Neural cell (in vitro differentiated cells): Measurements from ENCODE around the genes CEP20, NPIPA8 and SMG1.

DNA sequence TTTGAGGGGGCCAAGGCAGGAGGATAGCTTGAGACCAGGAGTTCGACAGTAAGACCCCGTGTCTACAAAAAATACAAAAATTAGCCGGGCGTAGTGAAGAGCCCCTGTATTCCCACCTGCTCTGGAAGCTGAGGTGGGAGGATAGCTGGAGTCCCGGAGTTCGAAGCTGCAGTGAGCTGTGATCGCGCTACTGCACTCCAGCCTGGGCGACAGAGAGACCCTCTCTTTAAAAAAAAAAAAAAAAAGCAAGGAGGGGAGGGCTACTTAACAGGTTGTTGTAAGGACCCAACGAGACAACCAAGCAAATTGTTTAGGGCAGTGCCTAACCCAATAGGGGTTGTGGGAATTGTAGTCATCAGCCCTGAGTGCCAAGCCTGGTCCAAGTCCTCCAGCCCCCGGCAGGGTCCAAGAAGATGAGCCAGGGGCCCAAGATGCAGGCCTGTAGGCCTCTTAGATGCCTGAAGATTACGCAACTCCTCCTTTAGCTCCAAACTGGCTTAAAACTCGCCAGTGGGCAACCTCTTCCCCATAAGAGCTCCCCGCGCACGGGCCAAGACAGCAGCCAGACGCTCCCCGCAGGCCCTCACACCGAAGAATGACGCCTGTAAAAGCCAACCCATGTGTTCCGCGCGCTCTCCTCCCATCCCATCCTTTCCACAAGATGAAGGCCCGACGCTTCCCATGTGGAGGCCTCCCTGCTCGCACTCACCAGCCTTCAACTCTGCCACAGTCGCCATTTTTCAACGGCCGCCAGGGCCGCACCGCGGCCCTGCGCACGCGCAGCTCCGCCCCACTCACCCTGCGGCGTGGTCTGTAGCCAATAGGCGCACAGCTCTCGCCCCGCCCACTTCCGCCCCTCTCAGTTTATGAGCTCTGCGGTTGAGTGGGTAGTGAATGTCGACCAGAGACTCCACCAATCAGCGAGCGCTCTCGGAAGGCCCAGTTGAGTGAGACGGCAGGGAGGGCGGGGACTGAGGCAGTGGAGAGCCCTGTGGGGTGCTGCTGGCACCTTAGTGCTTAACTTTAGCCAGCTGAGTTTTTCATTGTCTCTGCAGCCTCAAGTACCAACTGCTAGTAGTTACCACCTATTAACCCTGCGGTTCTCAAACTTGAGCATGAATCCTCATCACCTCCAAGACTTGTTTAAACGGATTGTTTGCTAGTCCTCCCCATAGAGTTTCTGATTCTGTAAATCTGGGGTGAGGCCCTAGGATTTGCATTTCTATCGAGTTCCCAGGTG lies at the start of gene CEP20:
Gene CEP20, minus strand, starts transcription at position 755 of the 1,240 bp plus-strand sequence.
- RAMPAGE, long total RNA, result start-site peak on the minus strand centred at position 753 of the sequence, 25 bp wide, 643 and 250 reads in 2 replicates

GRCh38 chr16:15971913-15972517 lies 22.6 kb downstream of the ABCC1 start:
- RAMPAGE, long total RNA, result no peak

DNA sequence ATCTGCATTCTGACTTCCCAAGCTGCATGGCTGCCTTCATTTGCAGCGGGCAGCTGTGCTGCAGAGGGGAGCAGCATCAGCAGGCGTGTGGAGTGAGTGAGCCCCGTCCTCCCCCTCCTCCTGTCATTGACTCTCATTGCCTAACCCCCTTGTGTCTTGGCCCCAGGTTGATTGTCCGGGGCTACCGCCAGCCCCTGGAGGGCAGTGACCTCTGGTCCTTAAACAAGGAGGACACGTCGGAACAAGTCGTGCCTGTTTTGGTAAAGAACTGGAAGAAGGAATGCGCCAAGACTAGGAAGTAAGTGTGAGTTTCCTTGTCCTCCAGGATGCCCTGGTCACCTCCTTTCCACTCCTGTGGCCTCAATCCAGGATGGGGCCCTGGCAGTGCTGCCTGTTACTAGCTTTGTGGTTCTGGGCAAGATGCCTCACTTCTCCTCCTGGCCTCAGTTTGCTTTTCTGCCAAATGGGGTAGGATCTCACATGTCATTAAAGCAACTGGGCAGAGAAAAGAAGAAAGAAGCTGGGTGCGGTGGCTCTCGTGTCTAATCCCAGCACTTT lies 87.0 kb downstream of the ABCC1 start:
- RAMPAGE, long total RNA, result no peak

- RAMPAGE, long total RNA, result no peak
Observed at GRCh38 chr16:16090344-16090761, 132.9 kb downstream of the ABCC6 start.

- RAMPAGE, long total RNA, result no peak
Observed at GRCh38 chr16:16125608-16126152, 97.6 kb downstream of the ABCC6 start.

DNA sequence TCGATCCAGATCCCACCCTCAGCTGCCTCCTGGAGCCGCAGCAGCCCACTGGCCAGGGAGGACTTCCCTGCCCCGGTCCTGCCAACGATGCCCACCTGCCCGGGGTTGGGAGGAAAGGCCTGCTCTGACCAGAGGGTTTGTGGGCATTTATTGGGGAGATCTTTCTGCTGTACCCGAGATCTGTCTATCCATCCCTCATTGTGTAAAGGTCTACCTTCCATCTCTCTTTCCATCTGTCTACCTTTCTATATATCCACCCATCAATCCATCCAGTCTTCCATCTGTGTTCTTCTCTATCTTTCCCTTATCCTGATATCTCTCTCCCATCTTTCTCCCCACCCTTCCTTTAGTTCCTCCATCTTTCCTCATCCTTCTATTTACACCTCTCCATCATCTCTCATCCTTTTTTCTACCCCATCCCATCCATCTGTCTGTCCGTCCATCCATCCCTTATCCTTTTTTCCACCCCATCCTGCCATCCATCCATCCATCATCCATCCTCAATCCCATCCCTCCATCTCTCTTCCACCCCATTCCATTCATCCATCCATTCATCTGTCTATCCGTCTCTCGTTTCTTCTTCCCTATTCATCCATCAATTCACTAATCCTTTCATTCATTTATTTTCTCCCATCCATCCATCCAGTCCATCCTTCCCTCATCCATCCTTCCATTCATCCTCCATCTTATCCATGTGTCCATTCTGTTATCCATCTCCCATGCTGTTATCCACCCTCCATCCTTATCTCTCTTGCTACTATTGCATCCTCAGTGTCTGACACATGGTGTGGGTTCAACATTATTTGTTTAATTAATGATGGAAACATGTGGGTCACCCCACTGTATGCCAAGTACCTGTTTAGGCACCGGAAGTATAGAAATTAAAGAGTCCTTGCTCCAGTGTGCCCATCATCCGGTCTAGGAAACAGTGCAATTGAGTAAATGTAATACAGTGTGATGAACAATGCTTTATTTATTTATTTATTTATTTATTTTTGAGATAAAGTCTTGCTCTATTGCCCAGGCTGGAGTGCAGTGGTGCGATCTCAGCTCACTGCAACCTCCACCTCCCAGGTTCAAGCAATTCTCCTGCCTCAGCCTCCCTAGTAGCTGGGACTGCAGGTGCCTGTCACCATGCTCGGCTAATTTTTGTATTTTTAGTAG lies 68.0 kb downstream of the ABCC6 start:
- RAMPAGE, long total RNA, result no peak

- RAMPAGE, long total RNA, result no peak
Observed at GRCh38 chr16:16251910-16252382, 19.6 kb downstream of the NOMO3 start.

DNA sequence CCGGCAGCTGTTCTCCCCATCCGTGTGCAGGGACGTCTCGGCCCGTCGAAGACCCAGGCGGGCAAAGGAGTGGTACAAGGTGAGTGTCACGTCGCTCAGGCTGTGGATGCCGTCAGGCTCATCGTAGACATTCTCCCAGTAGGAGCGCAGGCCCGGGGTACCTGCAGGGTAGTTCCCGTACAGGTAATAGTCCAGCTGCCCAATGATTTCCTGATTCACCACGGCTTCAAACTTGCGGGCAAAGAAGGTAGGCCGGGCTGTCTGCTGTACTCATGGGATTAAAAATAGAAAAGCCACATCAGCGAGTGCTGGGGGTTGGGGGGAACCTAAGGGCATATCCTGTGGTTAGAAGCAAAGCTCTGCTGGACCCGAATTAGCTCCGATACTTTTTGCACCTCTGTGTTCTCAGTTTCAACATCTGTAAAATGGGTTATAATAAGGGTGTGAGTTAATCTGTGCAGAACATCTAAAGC lies 336.3 kb downstream of the XYLT1 start:
- RAMPAGE, long total RNA, result no peak

- RAMPAGE, long total RNA, result no peak
Observed at GRCh38 chr16:17238537-17239332, 232.0 kb downstream of the XYLT1 start.

- RAMPAGE, long total RNA, result no peak
Observed at GRCh38 chr16:17301397-17302660, 168.9 kb downstream of the XYLT1 start.

GRCh38 chr16:17379033-17379494 lies 91.7 kb downstream of the XYLT1 start:
- RAMPAGE, long total RNA, result no peak

- RAMPAGE, long total RNA, result no peak
Observed at GRCh38 chr16:17382954-17383497, 87.7 kb downstream of the XYLT1 start.

GRCh38 chr16:17468418-17468904 lies 2.3 kb downstream of the XYLT1 start:
- RAMPAGE, long total RNA, result no peak

DNA sequence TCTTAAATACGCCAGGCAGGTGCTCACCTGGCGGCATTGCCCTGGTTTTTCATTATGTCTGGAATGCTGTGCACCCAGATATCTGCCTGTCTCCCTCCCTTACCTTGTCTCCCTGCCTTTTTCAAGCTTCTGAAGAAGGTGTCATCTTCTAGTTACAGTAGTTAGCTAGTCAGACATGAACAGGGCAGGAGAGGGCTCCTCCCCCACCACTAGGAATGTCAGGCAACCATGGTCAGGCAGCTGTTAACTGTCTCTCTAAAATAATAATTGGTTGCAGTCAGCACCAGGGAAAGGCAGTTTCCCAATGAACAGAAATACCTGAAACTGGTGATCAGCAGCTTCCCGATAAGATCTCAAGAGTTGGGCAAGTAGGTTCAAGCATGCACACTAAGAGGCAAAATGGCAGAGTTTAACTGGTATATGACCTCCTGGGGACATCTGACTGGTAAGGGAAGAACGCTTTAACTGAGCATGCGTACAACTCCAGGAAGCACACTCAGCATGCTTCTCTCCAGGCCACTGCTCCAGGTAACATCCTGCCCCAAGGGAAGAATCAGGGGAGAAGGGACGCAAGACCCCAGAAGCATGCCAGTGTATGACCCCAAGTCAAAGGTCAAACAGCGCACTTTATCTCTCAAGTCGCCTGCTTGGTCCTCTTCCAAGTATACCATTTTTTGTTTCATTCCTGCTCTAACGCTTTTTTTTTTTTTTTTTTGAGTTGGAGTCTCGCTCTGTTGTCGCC lies 12.6 kb upstream of the XYLT1 start:
- RAMPAGE, long total RNA, result no peak

DNA sequence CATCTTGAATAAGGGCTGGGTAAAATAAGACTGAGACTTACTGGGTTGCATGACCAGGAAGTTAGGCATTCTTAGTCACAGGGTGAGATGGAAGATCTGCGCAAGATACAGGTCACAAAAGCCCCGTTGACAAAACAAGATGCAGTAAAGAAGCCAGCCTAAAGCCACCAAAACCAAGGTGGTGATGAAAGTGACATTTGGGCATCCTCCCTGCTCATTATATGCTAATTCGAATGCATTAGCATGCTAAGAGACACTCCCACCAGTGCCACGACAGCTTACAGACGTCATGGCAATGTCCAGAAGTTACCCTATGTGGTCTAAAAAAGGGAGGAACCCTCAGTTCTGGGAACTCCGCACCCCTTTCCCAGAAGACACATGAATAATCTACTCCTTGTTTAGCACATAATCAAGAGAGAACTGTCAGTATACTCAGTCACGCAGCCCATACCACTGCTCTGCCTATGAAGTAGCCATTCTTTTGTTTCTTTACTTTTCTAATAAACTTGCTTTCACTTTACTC lies 120.4 kb upstream of the XYLT1 start:
- RAMPAGE, long total RNA, result no peak

DNA sequence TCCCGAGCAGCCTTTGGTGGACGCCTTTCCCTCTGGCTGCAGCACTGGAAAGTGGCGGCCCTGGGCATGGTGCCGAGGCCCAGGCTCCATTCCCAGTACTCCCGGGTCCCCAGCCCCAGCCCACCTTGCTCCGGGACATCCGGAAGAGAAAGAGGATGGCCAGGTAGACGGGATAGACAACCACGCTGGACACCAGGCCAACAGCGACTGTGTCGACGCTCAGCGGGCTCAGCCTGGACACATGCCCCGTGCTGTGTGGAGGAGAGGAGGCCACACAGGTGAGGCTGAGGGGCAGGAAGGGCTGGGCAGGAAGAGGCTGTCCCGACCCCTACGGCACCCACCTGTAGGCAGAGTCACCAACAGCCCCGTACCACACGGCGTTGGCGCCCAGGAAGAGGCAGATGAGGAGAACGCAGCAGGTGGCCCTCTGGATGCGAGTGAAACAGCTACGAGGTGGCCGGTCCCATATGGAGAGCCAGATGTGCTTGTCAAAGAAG lies at the start of gene NPIPA8:
Gene NPIPA8, minus strand, starts transcription at position 227 of the 497 bp plus-strand sequence.
- RAMPAGE, long total RNA, result no peak

DNA sequence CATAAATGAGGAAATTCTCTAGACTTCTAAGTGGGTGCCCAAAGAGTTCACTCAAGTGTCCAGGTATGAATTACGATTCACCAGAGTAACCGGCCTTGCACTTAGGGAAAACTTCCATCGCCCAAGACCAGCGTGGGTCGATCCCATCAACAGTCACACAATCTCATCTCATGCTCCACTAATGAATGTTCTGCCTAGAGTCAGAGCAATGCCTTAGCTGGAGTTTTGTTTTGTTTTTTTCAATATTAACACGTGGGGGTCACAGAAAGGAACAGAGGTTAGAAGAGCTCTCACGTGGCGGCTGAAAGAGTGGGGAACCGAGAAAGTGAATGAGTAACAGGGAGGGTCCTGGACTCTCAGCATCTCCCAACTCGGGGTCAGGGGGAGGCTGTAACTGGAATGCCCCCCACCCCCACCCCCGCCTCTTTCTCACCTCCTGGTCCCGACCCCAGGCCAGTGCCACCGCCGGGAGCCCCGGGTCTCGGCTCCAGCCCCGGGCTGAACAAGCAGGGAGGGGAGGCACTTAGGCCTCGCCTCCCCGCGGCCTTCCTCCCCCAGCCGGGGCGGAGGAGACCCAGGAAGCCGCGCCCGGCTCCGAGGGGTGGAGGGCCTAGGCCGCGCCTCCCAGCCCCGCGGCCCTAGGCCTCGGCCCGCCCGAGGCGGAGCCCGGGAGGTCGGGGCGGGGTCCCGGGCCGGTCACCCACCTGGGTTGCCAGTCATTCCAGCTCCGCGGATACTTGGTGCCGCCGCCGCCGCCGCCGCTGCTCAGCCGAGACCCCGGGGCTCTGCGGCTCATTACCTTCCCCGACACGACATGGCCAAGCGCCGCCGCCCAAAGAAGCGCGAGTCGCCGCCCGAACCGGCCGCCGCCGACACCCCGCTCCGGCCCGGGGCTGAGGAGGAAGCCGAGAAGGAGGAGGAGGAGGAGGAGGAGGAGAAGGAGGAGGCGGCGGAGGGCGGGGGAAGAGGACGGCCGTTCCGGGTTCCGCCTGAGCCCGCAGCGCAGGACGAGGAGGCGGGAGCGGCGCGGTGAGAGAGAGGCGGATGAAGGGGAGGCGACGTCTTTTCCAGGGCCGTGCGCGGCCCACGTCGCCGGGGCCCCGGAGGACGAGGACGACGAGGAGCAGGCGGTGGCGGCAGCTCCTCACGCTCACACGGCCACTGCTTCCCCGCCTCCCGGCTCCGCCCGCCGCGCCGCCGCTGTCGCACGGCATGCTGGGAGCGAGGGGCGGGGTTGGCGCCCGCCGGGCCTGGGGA lies at the start of gene SMG1:
Gene SMG1, minus strand, starts transcription at position 1,163 of the 1,257 bp plus-strand sequence.
- RAMPAGE, long total RNA, result start-site peak on the minus strand centred at position 953 of the sequence, 152 bp wide, 170 and 262 reads in 2 replicates; start-site peak on the minus strand centred at position 1,140 of the sequence, 69 bp wide, 516 and 641 reads in 2 replicates

GRCh38 chr16:18959122-18959644 lies 24.6 kb upstream of the TMC7 start:
- RAMPAGE, long total RNA, result no peak

GRCh38 chr16:19095771-19096070 lies 18.0 kb upstream of the ITPRIPL2 start:
- RAMPAGE, long total RNA, result no peak

DNA sequence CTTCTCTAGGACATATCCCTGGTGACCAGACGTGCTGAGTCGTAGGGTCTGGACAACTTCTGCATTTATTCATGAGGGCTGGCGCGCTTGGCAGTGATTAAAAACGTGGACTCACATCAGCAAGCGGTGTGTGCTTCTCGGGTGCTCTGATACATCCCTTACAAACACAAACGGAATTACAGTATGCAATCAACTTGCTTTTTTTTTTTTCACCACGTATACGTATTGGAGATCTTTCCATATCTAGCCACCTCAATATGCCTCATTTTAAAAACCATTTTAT lies 23.2 kb downstream of the ITPRIPL2 start:
- RAMPAGE, long total RNA, result no peak